Pulmonary lymph node (tissue), 1 donor: ENCODE data around the gene HOXB1.

DNA sequence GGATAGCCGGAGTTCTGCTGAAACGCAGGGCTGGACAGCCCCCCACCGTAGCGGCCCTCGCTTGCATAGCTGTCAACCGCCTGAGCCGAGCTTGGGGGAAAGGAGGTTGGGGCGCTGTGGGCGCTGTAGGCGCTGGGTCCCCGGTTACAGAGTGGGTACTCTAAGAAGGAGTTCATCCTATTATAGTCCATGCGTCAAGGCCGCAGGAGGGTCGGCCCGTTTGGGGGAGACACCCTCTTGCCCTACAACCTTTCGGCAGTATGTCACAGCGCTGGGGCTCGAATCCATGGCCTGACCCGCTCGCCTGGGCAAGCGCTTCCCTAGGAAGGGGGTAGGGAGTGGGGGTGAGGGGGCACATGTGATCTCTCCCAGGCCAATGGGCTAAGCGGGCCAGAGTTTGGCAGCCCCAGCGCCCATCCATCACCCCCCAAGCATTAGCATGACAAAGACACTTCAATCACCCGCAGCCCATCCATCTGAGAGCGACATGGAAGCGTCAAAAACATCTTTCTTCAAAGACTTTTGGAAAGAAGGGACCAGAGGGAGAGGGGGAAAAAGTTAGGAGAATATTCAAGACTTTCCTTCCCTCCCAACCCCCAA lies at the start of gene HOXB1:
Gene HOXB1, minus strand, starts transcription at position 298 of the 600 bp plus-strand sequence.
- PRO-cap, result no peak

GRCh38 chr17:48542938-48543190 lies 2.0 kb downstream of the HOXB2 start:
- PRO-cap, result no peak

- PRO-cap, result bidirectional peak, plus-strand start at chr17:48543347, minus-strand start at chr17:48543266; unidirectional peak, minus-strand start at chr17:48543537
Measured at GRCh38 chr17:48543191-48543714, 1.7 kb downstream of the HOXB2 start.

DNA sequence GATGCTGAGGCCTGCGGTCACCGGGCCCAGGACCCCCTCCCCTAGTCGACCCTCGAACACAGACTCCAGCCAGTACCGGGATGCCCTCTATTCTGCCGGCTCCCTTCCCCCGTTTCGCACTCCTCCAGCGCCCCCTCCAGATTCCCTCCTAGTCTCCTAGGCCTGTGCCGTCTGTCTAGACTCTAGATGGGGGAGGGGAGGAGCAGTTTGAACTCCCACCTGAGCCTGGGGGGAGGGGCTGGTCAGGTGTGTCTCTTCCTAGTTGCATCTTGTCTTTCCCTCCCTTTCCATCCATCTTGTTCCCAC lies 3.1 kb upstream of the HOXB5 start:
- PRO-cap, result no peak

DNA sequence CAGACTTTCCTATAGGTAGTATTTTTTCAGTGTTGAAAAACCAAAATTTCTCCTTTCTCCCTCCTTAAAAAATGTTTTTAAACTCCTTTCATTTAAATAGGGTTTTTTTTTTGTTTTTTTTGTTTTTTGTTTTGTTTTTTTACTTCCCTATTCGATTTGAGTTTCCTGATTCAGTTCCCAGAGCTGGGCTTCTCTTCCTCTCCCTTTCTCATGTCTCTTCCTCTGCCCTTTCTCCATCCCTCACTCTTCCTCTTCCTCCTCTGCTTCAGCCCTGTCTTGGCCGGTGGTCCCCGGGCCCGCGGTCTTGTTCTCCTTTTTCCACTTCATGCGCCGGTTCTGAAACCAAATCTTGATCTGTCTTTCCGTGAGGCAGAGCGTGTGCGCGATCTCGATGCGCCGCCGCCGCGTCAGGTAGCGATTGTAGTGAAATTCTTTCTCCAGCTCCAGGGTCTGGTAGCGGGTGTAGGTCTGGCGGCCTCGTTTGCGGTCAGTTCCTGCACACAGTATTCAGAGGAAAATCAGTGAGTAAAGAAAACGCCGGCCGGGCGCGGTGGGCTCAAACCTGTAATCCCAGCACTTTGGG lies 2.9 kb upstream of the HOXB6 start:
- PRO-cap, result no peak

DNA sequence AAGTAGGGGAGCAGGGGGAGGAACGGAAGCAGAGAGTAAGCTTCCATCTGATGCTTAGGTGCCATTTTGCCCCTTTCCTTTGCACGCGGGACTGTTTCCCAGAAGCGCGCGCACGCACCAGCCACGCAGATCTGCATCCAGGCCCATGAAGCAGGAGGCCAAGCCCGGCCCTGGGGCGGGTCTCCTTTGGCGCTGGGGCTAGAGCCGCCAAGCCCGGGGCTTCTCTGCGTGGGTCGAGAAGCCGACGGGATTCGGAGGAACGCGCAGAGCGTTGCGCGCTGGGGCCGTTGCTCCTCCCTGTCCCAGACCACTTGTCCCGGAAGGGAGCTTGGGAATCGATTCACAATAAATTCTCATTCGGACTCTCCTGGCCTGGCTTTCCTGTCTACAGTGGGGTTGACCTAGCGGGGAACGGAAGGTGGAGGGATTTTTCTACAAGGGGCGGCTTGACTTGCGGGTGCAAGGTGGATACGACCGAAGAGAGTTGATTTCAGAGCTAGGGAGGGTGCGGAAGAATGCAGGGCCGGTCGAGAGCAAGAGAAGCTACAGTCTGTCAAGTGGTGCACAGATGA lies 4.6 kb downstream of the HOXB9 start:
- PRO-cap, result no peak

DNA sequence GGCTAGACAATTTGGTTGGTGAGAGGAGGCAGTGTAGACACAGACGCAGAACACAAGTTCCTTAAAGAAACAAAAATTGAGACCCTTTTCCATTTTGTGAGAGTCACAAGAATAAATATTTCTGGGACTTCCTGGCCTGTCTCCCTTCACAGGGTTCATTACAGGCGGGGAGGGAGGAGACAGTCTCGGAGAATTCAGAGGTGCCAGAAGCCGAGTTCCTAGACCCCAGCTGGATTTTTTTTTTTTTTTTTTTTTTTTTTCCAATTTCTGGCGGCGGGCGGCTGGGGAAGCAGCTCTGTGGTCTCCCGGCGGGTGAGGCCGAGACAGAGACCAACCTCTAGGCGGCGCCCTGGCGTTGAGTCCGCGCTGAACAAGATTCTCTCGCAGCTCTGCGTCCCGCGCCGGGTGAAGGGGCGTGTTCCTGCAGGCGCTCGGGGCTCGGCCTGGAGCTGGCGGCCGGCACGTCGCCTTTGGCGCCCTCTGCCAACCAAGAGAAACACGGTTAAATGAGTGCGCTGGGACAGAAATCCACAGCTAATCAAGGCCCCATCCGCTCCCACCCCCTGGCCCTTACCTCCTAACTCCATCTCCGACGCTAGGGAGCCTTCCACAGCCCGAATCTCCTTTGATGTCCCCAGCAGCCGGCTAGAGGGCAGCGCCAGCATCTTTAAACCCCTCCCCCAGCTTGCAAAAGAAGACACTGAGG lies 10.3 kb upstream of the HOXB9 start:
- PRO-cap, result no peak

GRCh38 chr17:48727710-48728583 lies 603 bp downstream of the HOXB13 start:
- PRO-cap, result no peak

DNA sequence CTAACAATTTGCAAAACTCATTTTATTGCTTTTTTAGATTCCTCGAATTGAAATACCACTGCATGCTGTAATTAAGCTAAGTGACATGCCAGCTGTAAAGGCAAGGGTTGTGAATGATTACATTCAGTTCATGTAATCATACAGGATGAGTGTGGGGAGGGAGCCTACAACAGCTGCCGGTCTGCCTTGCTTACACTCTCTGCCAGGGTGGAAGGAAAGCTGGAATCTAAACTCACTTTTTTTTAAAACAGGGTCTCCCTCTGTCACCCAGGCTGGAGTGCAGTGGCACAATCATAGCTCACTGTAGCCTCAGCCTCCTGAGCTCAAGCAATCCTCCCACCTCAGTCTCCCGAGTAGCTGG lies 29.2 kb upstream of the HOXB13 start:
- PRO-cap, result no peak

DNA sequence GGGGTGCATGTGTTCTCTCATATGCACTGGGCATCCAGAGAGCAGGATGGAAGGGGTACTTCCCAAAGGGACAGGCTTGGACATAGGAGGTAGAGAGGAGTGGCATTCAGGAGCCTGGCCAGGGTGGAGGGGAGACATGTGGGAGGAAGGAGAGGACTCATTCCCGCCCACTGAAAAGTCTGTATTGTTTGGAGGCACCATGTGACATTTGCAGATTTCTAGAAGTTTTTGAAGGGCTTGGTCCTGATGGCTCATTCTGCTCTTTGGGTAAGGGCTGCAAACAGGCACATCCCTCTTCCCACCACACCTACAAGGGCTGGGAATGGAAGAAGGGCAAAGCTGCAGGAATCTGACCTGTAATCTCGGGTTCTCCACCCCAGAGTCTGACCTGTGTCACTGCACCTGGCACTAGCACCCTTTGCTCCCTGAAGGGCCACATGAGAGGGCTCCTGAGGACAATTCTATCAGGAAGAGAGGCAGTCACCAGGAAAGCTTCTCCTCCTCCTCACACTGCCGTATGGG lies 26.6 kb downstream of the TTLL6 start:
- PRO-cap, result no peak

DNA sequence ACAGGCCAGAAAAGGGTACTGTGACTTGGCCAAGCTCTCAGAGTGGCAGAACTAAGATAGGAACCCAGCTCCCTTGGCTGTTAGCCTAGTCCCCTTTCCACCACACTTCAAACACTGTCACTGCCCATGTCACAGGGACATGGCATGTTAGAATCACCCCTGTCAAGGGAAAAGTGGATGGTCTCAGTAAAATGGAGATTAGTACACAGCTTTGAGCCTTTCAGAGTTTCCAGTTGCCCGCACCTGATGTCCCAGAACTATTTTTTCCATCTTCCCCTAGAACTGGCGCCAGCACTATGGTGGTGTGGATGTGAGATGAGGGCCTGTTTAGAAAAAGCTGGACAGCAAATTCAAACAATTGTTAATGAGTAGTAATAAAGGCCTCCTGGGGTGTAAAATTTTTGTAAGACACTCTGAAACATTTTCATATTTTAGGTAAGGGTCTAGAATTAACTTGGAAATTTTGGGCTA lies 1.8 kb downstream of the CALCOCO2 start:
- PRO-cap, result no peak

DNA sequence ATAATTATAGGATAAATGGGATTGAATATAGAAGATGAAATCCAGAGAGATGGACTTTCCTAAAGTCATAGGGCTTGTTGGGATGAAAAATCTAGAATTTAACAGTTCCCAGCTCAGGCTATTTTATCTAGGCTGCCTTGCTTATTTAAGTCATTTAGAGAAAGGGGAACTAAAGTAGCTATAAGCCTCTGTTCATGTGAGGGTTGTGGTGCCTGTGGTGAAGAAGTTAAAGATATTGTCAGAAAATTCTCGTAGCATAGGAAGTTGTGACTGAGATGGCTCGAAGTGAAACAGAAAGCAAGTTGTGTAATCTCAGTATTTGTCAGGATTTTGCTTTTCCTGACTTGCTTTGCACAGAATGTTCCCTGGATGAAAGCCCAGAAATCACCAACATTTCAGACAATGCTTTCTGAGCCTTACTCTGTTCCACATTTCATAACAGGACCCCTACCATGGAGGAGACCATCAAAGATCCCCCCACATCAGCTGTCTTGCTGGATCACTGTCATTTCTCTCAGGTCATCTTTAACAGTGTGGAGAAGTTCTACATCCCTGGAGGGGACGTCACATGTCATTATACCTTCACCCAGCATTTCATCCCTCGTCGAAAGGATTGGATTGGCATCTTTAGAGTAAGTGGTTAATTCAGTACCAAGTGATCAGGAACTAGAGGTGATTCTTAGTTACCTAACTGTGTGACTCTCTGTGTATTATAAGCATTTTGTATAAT lies 10.6 kb downstream of the CALCOCO2 start:
- PRO-cap, result bidirectional peak, plus-strand start at position 356 of the sequence, minus-strand start at position 198 of the sequence

DNA sequence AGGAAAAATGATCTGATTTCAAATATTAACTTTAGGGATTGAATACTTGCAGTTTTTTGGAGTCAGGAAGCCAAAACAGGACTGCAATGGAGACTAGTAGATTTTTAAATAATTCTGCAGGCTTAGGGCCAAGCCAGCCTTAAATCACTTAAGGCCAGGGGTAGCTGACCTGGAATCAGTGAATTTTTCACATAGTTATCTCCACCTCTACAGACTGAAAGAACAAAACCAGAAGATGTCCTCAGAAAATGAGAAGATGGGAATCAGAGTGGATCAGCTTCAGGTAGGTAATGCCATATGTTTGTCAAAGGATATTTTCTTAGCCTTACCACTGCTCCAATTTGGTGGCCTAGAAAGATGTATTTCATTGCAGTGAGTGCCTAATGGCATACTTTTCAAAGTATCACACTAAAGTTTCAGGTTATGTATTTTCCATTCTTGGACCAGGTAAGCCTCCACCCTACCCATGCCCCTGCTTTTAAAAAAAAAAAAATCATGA lies 20.6 kb downstream of the CALCOCO2 start:
- PRO-cap, result no peak

DNA sequence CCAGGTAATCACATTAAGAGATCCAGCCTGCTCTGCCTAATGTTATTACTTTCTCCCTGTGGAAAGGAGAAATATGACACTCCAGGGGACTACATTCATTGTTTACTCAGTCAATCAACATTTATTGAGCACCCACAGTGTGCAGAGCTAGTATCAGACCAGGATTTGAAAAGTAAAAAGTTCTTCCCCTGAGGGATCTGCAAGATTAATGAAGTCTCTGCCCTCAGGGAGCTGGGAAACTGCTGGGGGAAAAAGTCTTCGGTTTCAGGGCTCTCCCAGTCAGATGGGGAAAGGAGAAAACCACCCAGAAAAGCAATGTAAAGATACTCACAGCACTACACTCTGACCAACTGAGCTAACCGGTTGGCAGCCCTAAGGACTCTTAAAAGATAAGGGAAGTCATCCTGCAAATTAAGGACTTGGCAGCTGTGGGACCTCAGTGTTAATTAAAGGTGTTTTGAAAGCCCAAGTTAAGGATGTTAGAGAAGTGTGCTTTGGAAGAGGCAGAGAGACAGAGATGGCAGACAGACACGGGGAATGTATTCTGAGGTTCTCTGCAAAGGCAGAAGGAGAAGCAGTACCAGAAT lies 23.3 kb upstream of the ATP5MC1 start:
- PRO-cap, result no peak

GRCh38 chr17:48872036-48872450 lies 20.5 kb upstream of the ATP5MC1 start:
- PRO-cap, result no peak

- PRO-cap, result no peak
Measured at GRCh38 chr17:48994782-48995933, 2.0 kb upstream of the IGF2BP1 start.

GRCh38 chr17:49093126-49093457 lies 39.5 kb upstream of the B4GALNT2 start:
- PRO-cap, result no peak

GRCh38 chr17:49218758-49219974 lies 8.7 kb downstream of the ABI3 start:
- PRO-cap, result bidirectional peak, plus-strand start at chr17:49219055, minus-strand start at chr17:49218931; bidirectional peak, plus-strand start at chr17:49219388, minus-strand start at chr17:49219304

GRCh38 chr17:49393471-49394122 lies 21.1 kb downstream of the PHB1 start:
- PRO-cap, result no peak

DNA sequence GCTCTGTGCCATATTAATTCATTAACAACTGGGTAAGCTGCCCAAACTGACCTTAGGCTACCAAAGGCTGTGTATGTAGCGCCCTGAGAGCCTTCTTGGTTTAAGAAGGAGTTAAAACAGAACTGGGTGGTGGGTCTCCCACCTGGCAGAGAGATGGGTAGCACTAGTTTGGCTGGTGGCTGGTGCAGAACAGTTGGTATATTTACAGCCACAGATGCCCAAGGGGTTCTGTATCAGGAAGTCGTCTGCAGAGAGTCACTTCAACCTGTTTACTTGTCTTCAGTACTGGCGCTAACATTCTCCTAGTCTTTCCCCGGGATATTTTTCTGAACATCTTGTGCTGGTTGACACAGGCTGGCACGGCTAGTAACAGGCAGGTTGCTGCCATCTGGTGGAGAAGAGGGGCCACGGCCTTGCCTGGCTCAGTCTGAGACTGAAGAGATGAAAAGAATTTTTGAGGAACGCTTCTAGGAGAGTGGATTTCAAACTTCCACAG lies 19.8 kb downstream of the PHB1 start:
- PRO-cap, result no peak